Left cardiac atrium (tissue), 1 donor: ENCODE data around the gene RBPJ.

GRCh38 chr4:22510333-22510841, 5.5 kb downstream of the ADGRA3 start:
- PRO-cap, result no peak

DNA sequence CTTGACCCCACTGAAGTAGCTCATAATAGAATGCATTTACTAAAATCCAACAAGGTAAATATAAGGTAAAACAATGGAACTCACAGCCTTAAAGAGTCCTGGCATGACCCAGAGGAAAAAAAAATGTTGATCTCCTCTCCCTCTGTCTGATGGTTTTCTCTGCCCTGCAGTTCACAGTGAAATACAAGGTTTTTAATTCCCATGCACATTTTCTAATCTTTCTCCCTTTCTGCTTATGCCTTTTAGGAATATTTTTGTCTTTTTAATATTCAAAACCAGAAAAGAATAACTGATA, 284.4 kb upstream of the ADGRA3 start:
- PRO-cap, result no peak

GRCh38 chr4:22997219-22997869, 481.5 kb upstream of the ADGRA3 start:
- PRO-cap, result no peak

DNA sequence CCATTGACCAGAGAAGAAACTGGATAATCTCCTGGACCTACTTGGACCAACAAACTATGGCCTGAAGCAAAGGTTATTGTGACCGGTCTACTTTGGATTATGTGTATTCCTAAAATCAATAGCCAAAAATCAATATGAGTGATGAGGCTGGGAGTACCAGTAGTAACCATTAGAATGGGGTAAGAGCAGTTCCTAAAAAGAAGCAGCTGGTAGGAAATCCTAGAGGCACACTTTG, 249.3 kb downstream of the PPARGC1A start:
- PRO-cap, result no peak

DNA sequence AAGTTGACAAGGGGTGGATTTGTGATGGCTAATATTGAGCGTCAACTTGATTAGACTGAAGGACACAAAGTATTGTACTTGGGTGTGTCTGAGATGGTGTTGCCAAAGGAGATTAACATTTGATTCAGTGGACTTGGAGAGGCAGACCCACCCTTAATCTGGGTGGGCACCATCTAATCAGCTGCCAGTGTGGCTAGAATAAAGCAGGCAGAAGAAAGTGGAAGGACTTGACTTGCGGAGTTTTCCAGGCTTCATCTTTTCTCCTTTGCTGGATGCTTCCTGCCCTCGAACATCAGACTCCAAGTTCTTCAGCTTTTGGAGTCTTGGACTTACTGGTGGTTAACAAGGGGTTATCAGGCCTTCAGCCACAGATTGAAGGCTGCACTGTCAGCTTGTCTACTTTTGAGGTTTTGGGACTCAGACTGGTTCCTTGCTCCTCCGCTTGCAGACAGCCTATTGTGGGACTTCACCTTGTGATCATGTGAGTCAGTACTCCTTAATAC, 127.1 kb downstream of the PPARGC1A start:
- PRO-cap, result no peak

- PRO-cap, result no peak
Observed at GRCh38 chr4:23789640-23790335, 100.1 kb downstream of the PPARGC1A start.

DNA sequence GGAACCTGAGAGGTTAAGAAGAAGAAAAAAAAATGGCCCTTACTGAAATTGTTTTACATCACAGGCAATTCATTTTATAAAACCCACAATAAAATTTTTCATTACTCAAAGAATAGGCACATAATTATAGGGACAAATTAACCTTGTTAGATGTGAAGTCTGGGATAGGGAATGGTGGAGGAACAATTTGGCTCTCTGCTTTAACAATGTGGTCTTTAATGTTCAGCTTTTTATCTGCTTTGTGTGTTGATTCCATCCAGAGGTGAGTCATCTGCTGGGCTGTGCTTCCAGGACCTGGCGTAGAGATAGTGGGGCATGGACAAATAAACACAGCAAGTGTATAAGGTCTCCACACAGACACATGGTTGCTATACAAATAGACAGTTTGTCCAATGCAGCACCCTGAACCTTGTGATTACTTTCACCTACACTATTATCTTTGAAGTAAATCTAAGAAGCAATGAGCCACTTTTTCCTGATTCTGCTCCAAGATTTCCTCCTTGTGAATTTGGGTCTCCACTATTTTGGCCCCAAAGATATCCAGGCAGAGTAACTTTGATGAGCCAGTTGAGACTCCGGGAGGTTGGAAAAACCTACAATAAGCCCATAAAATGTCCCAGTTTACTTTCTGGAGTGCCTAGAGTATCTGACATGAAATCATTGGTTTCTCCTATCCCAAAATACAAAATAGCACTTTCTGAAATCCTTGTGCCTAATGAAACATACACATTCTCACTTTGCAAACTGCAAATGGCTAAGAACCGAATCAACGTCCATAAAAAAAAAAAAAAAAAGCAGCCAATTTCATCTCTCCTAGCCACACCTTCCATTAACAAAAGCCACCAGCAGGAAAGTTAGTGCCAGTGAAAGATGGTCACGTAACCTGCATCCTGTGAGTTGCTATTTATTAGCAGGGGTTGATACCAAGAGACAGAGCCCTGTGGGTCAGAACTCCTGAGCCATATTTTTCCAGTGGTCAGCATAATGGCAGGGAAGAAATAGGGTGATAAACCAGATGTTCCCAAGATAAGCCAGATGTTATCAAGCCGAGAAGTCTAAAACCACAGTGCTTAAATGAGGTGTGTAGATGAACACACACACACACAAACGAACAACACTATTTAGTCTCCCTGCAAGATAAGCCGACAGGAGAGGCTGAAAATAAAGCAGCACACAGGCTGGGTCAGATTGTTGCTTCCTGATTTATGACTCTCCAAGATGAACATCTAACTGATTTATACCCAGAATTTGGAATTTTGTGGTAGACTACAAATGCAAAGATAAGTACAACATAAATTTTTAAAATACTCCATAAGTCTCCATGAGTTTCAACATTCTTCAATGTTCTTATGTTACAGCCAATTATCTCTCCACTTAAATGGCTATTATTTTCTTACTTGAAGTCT, 11.8 kb downstream of the PPARGC1A start:
- PRO-cap, result no peak

DNA sequence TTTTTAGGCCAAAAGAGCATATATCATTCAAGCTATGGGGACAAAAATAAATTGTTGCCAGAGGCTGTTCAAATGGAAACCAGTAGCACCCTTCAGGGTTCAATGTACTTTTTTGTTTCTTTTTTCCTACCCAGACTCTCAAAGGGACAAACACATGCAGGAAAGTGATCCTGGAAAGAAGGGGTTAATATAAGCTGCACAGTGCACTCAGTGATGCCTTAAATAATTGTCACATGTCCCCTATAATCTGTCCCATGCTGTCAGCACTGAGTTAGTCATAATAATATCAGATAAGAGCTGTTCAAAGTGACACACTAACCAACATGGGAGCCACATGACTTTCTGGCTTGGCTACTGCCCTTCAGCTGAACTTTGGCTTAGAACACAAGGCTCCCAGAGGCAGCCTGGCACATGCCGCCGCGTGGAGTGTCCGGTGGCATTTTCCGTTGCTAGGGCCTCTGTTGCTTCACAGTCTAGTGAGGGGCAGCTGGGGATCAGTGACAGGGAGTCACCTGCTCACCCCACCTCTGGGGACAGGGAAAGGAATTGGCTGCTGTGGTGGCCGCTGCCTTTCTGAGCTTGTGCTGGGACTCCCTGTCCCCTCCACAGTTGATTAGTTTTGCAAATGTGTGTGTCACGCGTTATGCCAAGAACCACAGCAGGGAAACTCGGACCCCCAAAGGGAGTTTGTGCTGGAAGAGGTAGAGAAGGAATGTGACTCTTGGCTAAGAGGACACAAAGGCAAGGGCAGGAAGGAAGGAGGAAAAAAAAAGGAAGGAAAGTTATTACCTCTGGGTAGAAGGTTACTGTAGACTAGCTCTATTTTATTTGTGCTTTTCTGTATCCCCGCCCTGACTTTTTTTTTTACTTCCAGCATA, 41.0 kb upstream of the PPARGC1A start:
- PRO-cap, result unidirectional peak, plus-strand start at position 524 of the sequence

- PRO-cap, result bidirectional peak, plus-strand start at chr4:24473084, minus-strand start at chr4:24472771
Observed at GRCh38 chr4:24472615-24473281, 111.6 kb downstream of the DHX15 start.

GRCh38 chr4:25029236-25029711, 1.5 kb downstream of the LGI2 start:
- PRO-cap, result no peak

GRCh38 chr4:25158673-25159248, 1.5 kb downstream of the SEPSECS start:
- PRO-cap, result no peak

DNA sequence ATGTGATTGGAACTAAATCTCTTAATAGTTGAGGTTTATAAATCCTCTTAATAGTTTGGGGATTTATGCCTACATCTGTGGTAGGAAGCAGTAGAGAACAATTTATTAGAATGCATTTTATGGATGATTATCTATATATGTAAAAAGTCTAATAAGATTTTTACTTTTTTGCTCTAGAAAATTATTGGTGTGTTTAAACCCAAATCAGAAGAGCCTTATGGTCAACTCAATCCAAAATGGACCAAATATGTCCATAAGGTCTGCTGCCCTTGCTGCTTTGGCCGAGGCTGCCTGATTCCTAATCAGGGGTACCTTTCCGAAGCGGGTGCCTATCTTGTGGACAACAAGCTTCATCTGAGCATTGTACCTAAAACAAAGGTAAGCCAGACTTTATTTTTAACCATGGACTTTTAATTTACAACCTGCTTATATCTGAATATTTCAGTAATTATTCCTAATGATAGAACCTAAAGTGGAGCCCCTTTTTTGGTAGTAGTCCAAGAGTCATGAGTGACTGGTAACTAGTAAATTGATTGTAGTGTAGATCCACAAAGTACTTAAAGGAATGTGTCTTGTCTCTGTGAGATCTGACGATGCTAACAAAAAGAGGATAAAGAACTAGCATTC, 21.2 kb downstream of the PI4K2B start:
- PRO-cap, result no peak

GRCh38 chr4:25795617-25796512, 66.9 kb downstream of the SEL1L3 start:
- PRO-cap, result no peak

DNA sequence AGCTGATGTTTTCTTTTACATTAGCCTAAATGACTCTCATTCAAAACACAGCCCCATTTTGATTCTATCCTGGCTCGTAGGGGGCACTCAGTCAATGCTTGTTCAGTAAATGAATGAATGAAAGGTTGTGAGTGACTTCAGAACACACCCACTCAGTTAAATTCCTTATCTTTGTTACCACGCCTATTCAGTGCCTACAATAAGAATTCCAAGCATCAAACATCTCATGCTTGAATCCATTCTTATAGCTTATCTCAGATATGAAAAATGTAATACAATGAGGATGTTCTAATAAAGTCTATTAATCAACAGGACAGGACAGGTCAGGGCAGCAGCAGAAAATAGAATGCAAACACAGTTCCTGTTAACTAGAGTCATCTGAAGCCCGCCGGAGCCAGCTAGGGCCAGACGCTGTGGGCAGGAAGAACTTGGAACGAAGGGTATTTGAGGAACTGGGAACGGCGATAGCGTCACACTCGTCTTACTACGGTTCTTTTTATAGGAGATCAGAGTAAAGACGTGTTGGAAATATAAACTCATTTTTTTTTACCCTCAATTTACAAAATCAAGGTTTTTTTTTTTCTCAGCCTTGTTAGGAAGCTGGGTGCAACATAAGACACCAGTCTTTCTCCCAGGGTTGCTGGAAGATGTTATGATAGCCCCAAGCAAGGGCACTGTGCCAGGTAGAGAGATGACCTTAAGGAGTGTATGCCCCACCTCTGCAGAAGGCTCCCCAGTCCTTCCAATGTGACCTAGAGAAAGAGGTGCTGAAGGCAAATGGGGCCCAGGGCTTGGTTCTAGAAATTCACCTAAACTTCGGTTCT, 48.3 kb downstream of the SEL1L3 start:
- PRO-cap, result no peak

- PRO-cap, result no peak
Observed at GRCh38 chr4:26131567-26132207, 189.1 kb upstream of the RBPJ start.

DNA sequence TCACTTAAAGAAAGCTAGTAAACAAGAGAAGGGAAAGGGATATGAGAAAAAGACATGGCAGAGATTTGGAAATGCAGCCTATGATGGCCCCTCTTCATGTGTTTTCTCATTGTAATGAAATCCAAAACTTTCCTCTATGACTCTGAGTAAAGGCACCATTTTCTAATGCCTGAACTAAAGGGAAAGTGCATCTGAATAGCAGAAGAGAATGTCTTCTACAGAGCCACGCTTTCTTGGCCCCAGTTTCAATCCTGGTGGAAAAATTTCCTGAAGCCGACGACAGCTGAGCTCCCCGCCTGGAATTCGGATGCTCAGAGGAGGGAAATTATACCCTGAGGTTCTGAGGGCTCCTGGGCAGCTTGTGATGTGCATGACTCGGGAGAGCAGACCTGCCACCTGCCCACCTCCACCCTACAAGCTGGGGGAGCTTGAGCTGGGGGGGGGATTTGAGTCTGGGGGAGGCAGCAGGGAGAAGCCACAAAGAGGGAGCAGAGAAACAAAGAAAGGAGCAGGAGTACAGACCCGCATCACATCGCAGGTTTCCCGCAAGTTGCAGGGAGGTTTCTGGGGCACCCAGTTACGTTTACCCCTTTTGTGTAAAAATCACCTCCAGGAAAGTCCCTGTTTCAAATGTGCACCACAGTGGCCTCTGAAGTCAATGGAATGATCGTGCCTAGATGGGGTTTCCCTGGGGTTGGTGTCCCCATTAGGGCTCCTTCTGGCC, 145.7 kb upstream of the RBPJ start:
- PRO-cap, result no peak

- PRO-cap, result bidirectional peak, plus-strand start at chr4:26320807, minus-strand start at chr4:26320876
Observed at GRCh38 chr4:26320109-26321179, at the start of gene RBPJ. Gene RBPJ (plus strand): TSS chr4:26321014.

DNA sequence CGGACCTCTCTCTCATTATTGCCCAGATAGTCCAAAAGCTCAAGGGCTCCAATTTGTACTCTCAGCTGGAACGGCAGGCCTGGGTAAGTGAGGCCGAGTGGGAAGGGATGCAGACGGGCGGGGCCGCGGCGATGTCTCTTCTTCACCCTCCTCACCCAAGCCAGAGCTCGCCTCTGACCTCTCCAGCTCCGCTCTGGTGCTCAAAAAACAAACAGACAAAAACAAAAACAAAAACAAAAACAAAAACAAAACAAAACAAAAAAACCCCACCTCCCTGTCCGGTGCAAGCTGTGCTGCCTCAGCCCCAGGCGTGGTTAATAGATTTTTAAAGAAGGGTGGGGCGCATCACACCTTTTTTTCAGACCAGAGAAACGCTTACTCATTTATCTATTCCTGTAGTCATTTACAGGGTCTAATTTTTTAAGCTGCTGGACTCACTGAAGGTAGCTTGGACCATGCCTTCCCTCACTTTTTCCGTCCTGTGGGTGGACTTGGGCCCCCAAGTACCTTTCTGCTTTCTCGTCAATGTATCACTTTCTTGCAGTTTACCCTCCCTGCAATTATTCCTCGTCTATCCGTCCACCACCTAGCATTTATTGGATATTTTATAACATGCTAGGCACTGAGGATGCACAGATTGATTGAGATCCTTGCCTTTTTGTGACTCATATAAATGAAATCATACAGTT, 470 bp downstream of the TBC1D19 start:
- PRO-cap, result no peak

GRCh38 chr4:26780492-26781112, 80.0 kb upstream of the STIM2 start:
- PRO-cap, result no peak

GRCh38 chr4:27008523-27009202, 148.0 kb downstream of the STIM2 start:
- PRO-cap, result no peak